Thoracic aorta endothelial cell (primary cell): ENCODE results near the genes PHLPP1 and SERPINB13.

DNA sequence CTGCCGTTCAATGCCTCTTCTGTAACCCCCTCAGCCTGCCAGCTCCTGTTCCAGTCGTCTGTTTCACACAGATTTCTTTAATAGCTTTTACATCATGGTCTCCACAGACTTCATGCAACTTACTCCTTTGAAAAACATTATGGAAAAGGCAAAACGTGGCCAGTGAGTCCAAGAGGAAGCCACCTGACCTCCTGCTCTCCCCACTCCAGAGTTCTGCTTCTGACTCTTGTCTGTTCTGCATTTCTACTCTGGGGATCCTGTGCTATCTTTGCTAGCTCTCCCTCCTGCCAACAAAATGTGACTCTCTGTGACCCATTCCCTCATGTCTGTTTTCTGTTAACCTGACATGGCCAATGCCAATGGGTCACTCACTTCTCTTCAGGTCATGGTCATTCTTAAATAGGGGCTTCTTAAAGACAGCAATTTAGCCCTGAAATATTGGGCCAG, 210.2 kb downstream of the CDH20 start:
- CAGE, long polyA plus RNA, result no peak

- CAGE, long polyA plus RNA, result no peak
Observed at GRCh38 chr18:62045393-62046059, 141.3 kb downstream of the PIGN start.

DNA sequence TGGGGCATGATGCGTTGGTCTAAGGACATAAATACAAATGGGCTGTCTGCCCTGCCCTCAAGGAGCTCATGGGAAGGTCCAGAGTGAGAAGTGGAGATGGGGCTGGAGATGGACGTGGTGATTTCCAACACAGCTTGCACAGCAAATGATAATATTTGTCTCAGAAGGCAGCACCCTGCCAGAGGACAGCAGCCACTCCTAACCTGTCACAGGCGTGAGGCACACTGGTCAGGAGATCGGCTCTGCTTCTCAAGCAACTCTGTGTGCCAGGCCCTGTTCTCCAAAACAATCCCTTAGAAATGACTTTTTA, 25.5 kb upstream of the ZCCHC2 start:
- CAGE, long polyA plus RNA, result no peak

- CAGE, long polyA plus RNA, result no peak
Observed at GRCh38 chr18:62526008-62527150, 3.6 kb downstream of the ZCCHC2 start.

DNA sequence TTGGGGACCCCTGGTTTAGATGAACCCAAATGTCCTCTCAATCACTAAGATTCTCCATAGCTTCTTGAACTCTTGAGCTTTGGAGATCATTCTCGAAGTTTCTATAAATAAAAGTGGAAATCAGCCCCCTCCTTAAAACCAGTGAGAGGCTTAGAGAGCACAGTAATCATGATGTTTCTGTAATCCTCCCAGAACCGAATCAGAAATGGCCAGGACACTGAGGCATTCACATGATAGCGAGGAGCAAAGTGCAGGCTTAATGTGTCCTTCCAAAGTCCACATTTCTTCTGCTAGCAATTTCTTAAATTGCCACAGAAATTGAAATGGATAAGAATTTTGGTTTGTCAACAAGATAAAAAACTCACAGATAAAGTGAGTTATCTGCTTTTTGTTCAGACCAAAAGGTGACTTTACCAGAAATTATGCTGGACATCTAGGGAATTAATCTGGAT, 82.6 kb upstream of the PHLPP1 start:
- CAGE, long polyA plus RNA, result no peak

DNA sequence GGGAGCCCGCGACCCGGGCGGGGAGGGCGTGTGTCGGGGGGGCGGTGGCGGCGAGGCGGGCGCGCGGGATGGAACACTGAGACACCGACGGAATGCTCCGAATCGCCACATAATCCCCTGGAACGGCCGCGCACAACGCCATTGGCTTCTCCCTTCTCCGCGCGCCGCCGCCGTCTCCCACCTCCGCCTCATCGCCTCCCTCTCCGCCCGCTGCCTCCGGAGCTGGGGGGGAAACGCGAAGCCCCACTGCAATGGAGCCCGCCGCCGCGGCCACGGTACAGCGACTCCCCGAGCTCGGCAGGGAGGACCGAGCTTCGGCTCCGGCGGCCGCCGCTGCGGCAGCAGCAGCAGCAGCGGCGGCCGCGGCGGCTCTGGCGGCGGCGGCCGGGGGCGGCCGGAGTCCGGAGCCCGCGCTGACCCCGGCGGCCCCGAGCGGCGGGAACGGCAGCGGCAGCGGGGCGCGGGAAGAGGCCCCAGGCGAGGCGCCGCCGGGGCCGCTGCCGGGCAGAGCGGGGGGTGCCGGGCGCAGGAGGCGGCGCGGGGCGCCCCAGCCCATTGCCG, at the start of gene PHLPP1:
TSS of gene PHLPP1 (plus strand) at position 109 of the 561 bp plus-strand sequence.
- CAGE, long polyA plus RNA, result no peak

- CAGE, long polyA plus RNA, result no peak
Observed at GRCh38 chr18:62744046-62744931, 28.9 kb downstream of the PHLPP1 start.

DNA sequence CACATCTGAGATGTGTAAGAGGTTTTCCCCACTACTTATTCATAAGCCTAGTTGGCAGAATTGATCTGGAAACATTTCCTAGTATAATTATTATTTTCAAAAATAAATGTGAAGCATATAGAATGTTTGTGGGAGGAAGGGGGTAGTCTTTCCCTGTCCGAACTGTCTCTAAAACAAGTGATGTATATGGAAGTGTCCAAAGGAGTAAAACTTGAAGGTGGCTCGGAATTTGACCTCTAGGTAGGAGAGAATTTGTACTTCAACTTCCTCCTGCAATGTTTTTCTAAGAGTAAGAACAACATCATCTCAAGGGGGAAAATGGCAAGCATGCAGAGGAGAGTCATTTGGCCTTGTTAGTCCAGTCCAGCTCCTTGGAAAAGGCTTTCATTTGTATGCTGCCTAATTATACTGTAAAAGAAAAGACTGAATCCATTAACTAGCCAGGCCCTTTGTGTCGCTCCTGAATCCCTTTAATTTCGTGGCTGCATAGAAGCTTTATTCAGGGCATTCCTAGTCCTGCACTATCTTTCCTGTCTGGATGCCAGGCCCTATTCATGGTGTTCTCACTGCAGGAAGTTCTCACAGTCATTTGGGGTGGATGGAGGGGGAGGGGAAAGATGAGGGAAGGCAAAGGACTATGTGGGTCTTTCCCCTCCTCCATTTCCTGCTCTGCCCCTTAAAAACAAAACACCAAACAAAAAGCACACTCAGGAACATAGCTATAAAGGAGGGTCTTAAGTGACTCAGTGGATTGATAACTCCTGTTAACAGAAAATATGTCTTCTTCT, 36.0 kb downstream of the PHLPP1 start:
- CAGE, long polyA plus RNA, result no peak

GRCh38 chr18:62850401-62851089, 135.2 kb downstream of the PHLPP1 start:
- CAGE, long polyA plus RNA, result no peak

- CAGE, long polyA plus RNA, result no peak
Observed at GRCh38 chr18:63148333-63149272, 171.0 kb downstream of the BCL2 start.

DNA sequence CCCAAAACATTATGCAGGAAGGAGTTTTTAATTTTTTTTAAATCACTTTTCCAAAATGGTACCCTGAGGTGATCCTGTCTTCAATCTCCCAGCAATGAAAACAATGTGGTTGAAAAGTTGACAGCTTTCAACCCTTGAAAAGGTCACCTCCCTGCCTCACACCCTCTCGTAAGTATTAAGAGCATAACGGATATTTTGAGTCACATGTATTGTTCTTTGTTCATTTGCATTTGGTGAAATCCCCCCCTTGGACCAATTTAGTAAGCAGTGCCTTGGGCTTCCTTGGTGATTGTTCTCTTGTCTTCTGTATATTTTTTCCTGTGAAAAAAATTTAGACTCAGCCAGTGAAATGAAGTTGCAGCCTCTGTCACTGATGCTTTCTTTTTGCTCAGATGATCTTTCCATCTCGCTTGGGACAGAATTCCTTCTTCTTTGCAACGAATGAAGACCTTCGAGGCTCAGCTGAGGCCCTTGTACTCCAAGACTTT, 158.5 kb downstream of the BCL2 start:
- CAGE, long polyA plus RNA, result no peak

GRCh38 chr18:63162248-63162864, 157.2 kb downstream of the BCL2 start:
- CAGE, long polyA plus RNA, result no peak

- CAGE, long polyA plus RNA, result no peak
Observed at GRCh38 chr18:63181855-63182318, 137.7 kb downstream of the BCL2 start.

- CAGE, long polyA plus RNA, result no peak
Observed at GRCh38 chr18:63189054-63189691, 130.4 kb downstream of the BCL2 start.

- CAGE, long polyA plus RNA, result no peak
Observed at GRCh38 chr18:63216867-63217526, 102.6 kb downstream of the BCL2 start.

DNA sequence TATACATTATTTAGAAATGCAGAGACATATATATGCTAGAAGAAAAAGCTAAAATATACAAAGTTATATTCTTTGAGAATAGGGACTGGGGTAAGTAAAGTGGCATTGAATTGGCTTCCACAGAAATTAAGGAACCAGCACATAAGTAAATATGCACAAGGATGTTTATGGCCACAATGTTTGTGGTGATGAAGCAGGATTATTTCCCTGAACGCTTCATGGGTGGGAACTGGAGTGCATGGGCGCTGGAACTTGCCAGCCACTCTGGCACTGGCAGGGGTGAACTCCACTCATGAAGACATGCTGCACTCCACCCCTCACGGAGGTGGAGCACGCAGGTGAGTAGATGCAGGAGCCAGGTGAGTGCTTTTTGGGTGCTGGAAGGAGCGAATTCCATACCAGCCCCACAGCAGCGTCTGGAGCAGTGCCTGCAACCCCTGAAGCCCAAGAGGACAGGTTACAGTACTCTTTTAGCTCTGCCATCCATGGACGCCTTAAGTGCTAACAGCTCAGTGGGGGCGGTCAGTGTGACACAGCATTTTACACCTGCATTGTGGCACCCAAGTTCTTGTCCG, 94.1 kb downstream of the BCL2 start:
- CAGE, long polyA plus RNA, result no peak

DNA sequence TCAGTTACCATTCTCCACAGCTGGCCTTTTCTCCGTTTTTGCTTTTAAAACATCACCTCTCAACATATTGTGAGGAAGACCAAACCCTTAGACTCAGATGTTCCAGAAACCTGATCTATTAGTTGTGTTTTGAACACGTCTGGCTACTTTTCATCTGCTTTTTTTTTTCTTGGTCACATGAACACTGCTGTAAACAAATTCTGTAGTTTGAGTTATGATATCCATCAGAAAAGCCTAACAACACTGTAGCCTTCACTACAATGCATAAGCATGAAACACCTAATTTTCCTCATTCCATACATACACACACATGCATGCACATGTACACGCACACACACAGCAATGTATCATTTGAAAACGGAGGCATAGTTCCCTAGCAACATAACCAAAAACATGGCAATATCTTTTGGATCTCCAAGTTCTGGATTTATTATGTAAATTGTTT, 59.6 kb downstream of the BCL2 start:
- CAGE, long polyA plus RNA, result no peak

- CAGE, long polyA plus RNA, result no peak
Observed at GRCh38 chr18:63286647-63287480, 32.7 kb downstream of the BCL2 start.

DNA sequence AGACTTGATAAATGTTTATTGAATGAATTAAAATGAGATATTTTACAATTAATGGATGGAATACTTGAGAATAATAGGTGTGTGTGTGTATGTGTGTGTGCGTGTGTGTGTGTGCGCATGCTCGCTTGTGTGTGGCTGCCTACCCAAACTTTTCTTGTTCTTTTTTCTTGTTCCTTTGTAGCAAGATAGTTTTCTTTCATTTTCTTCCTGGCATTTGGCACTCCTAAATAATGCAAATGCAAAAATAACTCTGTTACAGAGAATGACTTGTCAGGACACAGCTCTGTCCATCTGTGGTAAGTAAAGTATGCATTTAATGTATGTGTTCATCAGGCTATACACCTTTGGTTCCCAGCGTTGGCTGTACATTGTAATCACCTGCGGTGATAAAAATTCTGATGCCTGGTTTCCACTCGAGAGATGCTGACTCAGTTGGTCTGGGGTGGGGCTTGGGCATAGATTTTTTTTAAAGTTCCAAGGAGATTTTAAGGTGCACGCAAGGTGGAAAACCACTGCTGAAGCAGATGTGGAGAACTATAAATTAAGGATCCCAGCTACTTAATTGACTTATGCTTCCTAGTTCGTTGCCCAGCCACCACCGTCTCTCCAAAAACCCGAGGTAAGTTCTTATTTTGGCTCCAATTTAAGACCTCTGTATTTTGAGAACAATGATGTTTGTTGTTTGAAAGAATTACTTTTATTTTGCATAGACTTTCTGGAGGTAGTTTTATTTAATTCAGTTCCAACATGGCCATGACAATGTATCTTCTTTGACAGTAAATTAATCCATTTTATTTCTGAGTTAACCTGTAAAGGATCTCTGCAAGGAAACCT, at the start of gene SERPINB13:
TSS of gene SERPINB13 (plus strand) at position 512 of the 834 bp plus-strand sequence.
- CAGE, long polyA plus RNA, result no peak

DNA sequence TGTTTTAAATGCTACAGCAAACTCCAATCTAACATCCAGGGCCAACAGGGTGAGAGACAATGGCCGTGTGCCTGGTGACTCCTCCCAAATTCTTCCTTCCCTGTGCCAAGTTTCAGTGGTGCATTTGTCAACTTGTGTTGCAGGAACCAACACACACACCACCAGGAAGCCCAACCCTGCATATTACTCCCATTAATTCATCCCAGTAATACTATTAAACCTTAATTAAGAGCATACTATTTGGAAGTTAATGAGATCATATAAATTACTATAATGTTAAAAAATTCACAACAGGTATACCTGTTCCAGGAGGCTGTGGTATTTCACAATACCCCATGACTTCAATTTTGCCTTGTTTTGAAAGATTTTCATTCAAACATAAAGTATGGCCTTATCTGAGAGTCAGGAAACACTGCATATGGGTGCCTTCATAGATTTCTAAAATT, 1.1 kb downstream of the SERPINB2 start:
- CAGE, long polyA plus RNA, result no peak